Natural killer cell (primary cell): ENCODE results near the gene ACSL6.

DNA sequence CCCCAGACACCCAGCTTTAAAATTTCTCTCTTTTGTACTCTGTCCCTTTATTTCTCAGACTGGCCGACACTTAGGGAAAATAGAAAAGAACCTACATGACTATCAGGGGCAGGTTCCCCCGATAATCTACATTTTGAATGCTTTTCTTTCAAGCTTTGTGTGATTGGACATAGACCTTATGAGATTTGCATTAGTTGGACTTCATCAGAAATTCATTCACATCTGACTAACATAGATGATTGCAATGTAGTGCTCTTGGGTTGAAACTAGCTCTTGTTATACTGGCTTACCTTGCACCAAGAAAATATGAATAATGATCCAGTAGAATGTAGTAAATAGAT, 119.0 kb downstream of the MARCHF3 start:
- PRO-cap, result no peak

GRCh38 chr5:126919108-126920092, 111.0 kb downstream of the MARCHF3 start:
- PRO-cap, result no peak

DNA sequence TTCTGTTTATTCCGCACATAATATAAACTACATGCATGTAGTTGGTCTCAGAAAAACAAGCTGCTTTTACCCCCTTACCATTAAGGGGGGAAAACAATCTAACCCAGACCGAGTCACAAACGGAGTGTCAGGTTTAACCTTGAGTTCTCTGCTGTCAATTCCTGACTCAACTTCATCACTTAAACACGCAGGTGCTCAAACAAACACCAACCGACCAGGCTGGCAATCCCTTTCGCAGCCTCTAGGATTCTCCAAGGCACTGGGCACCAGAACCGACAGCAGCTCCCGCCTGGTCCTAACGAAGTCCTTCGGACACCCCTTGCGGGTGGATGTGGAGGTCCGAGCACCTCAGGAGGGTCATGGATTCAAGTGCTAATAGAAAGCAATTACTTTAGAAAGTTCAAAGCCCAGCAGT, 931 bp downstream of the MARCHF3 start:
- PRO-cap, result no peak

DNA sequence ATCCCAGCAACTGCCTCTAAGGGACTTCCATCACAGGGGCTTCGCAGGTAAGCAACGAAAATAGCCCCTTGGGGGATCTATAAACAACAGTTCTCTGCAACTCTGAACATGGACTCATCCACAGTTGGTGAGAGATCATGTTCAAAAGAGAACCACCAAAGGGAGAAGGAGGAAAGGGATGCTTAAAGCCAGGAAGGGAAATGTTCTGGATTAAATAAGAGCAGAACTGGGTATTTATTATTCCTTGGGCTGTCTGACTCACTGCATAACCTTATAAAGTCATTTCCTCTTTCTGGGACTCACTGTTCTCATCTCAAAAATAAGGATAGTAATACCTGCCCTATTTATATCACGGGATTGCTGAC, 11.2 kb upstream of the MARCHF3 start:
- PRO-cap, result no peak

- PRO-cap, result no peak
These were observed 121.8 kb upstream of the SLC12A2 start for GRCh38 chr5:127961720-127962130.

GRCh38 chr5:128115912-128116159, 32.3 kb downstream of the SLC12A2 start:
- PRO-cap, result no peak

DNA sequence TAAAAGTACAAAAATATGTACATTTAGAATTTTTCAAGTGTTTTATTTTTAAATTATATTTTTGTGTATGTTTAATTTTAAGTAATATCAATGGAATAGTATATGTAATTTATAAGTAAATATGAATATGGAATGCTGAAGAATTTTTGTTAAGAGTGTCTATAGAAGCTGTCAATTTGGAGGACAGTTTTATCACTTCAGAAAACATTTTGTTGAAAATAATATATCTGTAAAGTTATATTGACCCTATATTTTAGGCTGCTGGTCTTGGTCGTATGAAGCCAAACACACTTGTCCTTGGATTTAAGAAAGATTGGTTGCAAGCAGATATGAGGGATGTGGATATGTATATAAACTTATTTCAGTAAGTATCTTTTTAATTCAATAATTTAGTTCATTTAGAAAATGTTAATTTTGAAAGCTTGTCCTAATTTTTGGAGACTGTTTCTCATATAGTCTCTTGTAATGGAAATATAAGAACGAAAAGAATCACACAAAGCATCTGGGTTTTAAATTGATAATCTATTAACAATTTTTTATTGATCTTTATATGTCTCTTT, 84.0 kb downstream of the SLC12A2 start:
- PRO-cap, result no peak

DNA sequence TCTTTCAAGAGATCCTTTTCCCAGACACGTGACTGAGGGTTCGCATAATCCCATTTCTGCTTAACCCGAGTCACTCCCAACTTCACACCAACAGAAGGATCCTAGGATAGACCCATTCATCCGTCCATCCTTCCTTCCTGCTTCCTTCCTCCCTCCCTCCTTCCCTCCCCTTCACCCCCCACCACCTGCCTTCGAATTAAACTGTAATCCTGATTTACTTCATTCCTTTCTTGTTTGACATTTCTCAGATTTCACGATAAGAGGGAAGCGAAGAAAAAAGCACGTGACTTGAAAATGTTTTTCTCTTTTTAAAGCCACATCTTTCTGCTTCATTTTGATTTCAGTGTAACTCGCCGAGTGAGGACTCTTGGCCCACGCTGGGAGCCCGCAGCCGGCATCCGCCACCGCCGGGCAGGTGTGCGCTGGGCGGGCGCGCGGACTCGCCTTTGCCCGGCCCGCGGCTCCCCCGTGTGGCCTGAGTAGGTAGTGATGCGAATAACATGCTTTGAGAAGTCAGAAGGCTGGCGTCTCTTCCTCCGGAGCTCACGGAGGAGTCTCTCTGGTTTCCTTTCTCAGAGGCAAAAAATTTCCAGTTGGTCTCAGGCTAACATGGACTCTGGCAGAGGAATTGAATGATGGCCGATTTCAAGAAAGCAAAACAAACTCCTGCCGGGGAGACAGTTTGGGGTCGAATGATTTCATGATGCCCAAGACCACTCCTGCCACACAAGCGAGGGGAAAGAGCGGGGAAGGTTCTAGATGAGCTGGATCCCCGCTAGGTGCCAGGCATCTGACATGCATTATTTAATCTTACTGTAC, 117.7 kb downstream of the SLC12A2 start:
- PRO-cap, result no peak

DNA sequence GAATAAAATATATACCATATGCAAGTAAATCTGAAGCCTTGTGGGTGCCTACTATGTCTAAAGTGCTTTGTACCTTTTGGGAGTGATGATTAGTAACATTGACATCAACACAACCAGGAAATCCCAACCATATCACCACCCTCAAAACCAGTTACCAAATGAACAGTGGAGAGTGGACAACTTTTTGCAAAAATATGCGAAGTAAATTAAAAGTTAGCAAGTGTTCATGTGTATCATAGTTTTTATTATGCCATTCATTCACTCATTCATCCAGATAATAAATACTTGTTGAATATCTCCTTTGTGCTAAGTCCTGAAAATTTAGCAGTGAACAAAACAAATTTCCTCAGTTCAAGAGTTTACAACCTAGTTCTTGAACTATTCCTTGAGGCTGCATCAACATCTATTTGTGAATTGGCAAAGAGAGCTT, 11.7 kb downstream of the SLC27A6 start:
- PRO-cap, result no peak

GRCh38 chr5:129496294-129496796, 36.2 kb downstream of the ADAMTS19 start:
- PRO-cap, result no peak

GRCh38 chr5:131372996-131373709, 109.3 kb downstream of the CDC42SE2 start:
- PRO-cap, result no peak

- PRO-cap, result bidirectional peak, plus-strand start at chr5:131394387, minus-strand start at chr5:131394282
These were observed 130.4 kb downstream of the CDC42SE2 start for GRCh38 chr5:131394174-131394815.

DNA sequence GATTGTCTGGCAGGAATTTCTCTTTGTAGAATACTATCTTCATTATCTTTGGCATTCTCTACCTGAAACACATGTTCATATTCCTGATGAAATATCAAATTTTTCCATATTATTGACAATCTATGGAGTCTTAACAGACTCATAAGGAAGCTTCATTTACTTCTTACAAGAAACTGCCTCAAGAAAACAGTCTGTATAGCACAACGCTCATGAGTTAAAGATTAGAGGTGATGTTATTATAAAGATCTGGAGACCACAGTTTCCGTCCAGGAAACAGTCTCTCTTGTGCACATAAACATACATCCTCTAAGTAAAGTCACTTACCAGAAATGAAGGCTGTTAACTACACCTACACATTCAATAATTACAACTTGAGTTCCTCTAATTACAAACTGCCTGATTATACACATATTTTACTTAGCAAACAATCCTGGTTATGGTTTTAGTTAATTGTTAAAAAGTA, 86.9 kb downstream of the RAPGEF6 start:
- PRO-cap, result no peak

GRCh38 chr5:131671944-131672800, 37.1 kb upstream of the RAPGEF6 start:
- PRO-cap, result no peak

- PRO-cap, result no peak
These were observed 64.4 kb downstream of the FNIP1 start for GRCh38 chr5:131732443-131732813.

DNA sequence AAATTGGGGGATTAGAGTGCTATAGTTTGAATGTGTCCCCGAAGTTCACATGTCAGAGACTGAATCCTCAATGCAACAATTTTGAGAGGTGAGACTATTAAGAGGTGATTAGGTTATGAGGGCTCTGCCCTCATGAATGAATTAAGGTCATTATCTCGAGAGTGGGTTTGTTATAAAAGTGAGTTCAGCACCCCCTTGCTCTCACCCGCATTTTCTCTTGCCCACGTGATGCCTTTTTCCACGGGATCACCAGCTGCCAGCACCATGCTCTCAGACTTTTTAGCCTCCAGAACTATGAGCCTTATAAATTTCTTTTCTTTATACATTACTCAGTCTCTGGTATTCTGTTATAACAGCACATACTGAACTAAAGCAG, 10.3 kb downstream of the FNIP1 start:
- PRO-cap, result no peak

DNA sequence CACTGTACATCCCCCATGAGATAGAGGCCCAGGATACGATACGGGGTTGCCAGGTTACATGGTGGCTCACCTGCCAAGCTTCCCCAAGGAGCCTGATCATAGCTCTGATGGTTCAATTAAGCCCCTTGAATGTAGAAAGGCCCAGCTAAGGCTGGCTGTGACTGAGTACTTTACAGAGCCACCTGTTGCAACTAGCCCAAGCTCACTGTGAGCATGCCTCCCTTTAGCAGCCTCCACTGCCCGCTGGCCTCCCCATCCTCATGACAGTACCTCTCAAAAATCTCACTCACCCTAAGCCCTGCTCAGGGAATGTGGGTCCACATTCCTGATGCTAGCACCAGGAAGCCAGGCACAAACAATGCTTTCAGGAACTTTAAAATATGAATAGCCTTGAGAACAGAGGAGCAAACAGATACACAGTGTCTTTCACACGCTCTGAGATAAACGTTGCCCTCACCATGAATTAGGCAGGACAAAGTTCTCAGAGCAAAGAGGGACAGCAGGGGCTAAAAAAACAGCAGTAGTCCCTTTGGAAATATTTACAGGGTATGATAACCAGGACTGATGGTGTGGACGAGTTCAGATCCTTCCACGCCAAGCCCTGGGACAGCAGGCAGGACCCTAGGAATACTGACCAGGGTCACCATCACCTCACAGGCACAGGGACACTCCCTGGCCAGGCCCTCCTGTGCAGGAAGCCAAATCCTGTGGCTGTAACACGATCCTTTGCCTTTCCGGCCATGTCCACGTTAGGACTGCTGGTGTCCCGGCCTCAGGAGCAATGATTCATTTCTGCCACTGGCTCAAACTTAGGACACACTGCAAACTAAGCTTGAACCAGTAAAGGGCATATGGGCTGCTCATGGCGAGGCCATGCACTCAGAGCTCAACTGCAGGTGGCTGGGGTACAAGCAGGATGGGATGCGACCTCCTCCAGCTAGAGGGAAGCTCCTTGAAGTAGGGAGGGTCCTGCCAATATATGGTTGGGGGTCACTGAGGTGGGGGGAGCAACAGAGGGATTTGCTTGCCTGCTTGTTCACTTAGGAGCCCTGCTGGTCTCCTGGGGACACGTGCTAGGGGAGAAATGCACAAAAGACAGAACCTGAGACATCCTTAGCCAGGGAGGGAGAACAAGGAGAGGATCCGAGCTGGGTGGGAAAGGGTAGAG, 9.6 kb downstream of the ACSL6 start:
- PRO-cap, result no peak

DNA sequence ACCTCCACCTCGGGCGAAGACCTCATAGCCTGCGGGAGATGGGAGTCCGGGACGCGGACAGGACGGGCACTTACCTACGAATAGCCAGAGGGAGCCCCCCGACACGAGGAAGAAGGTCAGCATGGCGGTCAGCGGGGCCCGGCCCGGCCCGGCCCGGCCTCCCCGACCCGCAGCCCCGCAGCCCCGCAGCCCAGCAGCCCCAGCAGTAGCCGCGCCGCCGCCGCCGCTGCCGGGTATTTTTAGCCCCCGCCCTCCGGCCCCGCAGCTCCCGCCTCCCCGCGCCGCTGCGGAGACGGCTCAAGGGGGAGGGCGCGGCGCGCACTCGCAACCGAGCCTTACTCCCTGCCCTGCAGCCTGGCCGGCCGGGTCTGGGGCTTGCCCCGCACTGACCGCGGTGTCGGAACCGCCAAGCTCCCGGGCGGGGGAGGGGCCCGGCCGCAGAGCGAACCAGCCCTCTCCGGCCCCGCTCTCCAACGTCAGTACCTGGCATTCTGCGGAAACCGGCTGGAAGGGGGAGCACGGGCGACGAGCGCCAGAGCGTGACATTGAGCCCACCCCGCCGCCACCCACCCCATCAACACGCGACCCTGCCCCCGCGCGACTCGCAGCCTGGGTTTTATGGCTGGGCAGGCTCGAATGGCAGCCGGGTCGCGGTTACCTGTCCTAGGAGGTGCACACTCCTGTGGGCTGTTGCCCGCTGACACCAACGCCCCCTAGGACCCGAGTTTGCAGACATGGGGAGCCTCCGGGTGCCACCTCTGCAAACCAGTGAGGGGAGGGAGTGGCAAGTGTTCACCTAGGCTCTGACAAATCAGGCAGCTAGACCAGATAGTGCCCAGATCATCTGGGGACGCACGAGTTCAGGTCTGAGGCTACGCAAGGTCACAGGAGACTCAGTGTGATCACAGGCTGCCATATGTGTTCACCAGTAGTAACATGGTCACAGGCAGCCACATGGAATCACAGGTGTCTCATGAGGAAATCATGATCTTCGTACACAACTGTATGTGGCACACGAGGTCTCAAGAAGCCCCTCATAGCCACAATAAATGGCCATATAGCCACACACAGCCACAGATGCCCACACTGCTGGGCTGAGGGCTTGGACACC, at the start of gene ACSL6:
Gene ACSL6 (minus strand): TSS at position 228 of the 1,111 bp plus-strand sequence.
- PRO-cap, result no peak

GRCh38 chr5:132259113-132259840, 1.8 kb downstream of the PDLIM4 start:
- PRO-cap, result no peak

- PRO-cap, result no peak
These were observed 10.8 kb upstream of the SLC22A5 start for GRCh38 chr5:132358565-132359191.